Measurements from ENCODE around the genes BTBD9 and LRFN2.

DNA sequence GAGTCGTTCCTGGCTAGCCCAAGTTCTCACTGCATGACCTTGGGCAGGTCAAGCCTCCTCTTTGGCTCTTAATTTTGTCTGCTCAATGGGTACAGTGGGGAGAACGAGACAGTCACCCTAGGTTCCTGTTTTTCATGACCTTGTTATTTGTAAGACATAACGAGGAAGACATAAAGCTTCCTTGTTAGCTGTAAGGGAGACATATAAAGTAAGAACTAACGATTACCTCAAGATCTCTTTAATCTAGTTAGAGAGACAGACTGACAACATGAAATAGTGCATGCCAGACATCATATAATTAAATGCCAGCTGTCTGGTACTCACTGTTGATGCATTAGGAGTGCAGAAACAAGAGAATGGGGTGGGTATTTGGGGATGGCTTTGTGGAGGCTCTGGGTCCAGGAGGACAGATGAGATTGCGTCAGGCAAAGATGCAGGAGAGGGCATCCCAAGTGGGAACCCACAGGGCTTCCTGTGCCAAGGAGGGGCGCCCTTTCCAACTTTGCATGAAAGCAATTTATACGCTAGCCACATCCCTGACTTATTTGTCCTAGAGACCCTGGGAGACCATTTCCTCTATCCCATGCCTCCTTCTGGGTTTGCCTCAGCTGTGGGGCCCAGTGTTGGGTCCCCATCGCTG lies 3.9 kb upstream of the CCDC167 start:
- PRO-cap = no peak

GRCh38 chr6:37506893-37507610 lies 7.4 kb upstream of the CCDC167 start:
- PRO-cap = no peak

GRCh38 chr6:37696701-37697545 lies 760 bp downstream of the MDGA1 start:
- PRO-cap = no peak

DNA sequence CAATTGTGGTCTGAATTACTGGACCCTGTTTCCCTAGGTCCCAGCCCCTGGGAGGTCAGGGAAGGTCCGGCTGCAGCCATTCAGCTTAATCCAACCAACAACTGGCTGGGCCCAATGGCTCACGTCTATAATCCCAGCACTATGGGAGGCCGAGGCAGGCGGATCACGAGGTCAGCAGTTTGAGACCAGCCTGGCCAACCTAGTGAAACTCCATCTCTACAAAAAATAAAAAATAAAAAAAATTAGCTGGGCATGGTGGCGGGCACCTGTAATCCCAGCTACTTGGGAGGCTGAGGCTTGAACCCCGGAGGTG lies 53.5 kb upstream of the ZFAND3 start:
- PRO-cap = no peak

DNA sequence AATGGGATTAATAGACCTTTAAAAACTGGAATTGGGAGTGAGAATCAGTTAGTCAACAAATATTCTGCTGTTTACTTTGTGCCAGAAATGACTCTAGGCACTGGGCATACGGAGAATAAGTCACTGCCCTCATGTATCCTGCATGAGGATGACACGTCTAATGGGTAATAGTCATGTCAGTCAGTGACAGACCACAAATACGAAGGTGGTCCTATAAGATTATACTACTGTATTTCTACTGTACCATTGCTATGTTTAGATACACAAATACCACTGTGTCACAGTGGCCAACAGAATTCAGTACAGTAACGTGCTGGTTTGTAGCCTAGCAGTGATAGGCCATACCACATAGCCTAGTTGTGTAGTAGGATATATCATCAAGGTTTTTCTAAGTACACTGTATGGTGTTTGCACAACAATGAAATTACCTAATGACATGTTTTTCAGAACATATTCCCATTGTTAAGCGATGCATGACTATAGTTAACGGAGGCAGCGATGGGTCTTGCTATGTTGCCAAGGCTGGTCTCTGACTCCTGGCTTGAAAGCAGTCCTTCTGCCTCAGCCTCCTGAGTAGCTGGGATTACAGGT lies 30.9 kb downstream of the ZFAND3 start:
- PRO-cap = no peak

GRCh38 chr6:38063185-38063970 lies 243.9 kb downstream of the ZFAND3 start:
- PRO-cap = no peak

DNA sequence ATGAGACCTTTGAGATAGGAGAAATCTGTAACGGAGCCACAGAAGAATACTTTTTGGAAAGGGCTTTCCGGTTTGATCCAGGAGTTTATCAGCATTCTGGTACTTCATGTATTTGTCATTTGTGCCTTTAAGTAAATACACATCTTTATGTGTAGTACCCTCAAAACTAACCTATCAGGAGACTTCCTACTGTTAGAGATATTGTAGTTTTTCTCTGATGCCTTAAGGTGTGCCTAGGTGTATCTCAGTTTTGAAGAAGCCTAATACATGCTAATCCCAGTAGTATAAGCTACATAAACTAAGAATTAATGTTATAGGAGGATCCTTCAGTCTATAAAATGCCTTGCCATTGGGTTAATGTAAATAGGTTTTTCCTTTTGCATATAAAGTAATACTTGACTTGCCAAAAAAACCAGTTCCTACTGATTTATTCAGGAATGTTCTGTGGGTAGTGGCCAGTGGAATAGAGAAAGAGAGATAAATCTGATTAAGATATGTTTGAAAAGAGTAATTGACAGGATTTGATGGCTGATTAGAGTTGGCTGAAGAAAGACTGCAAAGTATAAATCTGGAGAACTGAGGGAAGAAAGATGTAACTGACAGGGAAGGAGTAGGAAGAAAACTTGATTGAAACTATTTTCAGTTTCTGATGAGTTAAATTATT lies 273.4 kb downstream of the ZFAND3 start:
- PRO-cap = no peak

- PRO-cap = no peak
Measured at GRCh38 chr6:38173942-38174429, 354.5 kb downstream of the ZFAND3 start.

DNA sequence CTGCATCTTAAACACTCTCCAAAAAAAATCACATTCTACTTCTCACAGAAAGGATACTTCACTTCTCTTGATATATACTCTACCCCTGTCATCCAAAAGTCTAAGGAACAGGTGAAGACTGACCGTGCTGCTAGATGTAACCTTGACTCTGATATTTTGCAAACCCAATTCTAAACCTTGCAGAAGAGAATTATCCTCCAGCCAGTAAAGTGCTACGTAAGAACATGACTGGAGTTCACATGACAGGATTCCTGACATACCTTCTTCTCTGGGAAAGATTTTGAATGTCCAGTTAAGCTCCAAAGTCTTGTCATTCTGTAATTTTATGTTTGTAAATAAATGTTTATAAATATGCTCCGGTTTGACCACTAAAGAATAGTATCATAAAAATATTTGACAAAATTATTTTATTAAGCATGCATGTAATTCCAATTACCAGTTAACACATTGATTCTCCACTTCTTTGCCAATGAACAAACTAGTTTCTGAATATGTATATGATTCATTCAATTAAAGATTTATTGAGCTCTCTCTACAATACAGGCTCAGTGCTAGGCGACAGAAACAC lies 35.7 kb downstream of the BTBD9 start:
- PRO-cap = no peak

GRCh38 chr6:38639444-38640512 lies at the start of gene BTBD9:
TSS of gene BTBD9 (minus strand) at chr6:38639929.
- PRO-cap = bidirectional peak, plus-strand start at chr6:38639688, minus-strand start at chr6:38639638; bidirectional peak, plus-strand start at chr6:38640260, minus-strand start at chr6:38639920

DNA sequence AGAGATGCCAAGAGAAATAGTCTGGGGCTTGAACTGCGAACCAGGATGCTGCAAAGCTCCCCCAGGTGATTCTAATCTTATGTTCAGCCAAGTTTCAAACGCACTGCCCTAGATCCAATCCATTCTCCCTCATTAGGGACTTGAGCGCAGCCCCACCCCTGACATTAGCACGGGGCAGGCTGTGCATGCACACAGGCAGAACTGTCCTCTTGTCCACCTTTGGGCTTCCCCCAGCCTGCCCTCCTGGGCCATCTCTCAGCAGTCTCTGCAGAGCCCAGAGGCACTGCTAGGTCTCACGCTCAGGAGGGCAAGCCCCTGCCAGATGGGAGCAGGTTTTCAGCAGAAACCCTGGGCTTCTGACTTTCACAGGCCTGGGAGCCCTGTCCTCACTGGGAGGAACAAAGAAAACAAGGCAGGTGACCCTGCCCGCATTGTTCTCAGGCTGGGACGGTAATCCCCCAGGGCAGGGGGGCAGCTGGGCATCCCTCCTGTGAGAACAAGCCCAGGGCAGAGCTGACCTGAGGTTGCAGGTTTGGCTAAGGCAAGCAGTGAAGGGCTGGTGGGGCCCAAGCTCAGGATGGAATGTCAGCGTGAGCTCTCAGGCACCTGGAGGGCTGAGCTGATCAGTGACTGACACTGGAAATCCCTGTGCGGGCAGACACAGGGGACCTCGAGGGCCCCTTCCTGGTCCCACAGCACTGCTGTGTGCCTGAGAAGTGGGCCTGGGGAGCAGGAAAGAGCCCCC lies 24.5 kb downstream of the KCNK5 start:
- PRO-cap = no peak

GRCh38 chr6:39207659-39208463 lies 21.4 kb downstream of the KCNK5 start:
- PRO-cap = no peak

DNA sequence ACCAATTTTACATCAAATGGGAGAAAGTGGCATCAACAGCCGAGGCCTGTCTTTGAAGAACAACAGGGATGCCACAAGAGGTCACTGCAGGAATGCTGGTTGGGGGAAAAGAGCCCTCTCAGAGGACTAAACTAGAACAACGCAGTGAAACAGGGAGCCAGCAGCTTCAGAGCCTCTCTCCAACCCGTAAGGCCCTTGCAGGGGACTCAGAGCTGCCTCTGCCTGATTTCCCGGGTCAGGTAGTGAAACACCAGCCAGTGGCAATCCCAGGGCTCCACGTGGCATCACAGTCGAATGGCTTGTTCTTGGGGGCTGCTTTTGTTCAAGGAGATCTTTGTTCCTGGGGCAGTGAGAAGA lies 55.0 kb upstream of the KCNK16 start:
- PRO-cap = no peak

DNA sequence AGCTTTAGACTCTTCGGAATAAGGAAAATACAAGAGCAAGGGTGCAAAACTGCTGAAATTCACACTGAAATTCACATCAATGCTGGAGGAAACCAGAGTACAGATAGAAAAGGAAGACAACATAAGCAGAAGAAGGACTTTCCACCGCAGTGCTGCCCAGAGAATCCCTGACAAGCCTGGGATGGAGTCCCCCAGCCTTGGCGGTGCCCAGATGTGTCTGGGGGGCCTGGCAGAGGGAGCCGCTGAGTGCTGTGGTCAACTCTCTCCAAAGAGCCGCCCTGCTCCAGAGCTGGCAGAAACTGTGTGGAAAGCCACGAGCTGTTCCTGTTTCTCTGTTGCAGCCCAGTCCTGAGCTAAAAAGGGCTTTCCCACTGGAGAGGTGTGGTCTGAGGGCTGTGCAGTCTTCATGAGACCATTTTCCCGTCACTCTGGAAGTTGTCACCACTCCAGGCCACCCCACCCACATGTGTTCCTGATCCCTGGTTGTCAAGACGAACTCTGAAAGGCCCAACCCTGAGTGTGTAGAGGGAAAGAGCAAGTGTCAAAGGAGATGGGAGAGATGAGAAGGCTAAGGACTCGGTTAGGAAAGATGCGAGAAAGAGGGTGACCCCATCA lies 99.7 kb upstream of the KCNK16 start:
- PRO-cap = bidirectional peak, plus-strand start at position 516 of the sequence, minus-strand start at position 301 of the sequence

GRCh38 chr6:39753446-39753944 lies 28.3 kb upstream of the KIF6 start:
- PRO-cap = no peak

DNA sequence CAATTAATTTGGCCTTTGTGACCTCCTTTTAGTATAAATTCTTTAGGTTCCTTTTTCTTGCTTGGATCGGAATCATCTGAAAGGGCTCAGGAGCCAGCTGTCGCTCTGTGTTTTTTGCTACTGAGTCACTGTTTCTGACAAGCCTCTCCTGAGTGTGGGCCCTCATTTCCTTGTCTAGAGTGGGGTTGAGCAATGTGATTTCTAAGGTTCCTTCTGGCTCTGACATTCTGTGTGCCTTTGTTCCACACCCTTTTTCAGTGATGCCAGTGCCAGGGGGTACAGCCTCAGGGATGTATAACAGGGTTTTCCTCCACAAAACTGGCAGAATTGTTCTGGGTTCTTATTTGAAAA lies 26.5 kb downstream of the DAAM2 start:
- PRO-cap = no peak

- PRO-cap = no peak
Measured at GRCh38 chr6:39819740-39820303, 27.6 kb downstream of the DAAM2 start.

DNA sequence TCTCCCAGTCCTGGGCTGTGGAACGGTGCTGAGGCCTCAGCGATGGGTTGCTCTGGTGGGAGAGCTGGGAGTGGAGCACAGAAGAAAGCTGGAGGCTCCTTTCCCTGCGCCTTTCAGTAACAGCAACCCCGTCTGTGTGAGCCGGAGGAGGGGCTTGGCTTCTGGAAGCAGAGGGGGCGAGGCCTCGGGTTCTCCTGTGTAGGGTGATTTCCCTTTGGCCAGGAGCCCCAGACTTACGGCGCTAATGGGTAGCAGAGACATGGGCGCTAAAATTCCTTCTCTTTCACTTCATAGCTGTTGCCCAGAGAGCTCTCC lies 55.0 kb downstream of the DAAM2 start:
- PRO-cap = no peak

- PRO-cap = no peak
Measured at GRCh38 chr6:39901093-39901467, 33.2 kb downstream of the MOCS1 start.

DNA sequence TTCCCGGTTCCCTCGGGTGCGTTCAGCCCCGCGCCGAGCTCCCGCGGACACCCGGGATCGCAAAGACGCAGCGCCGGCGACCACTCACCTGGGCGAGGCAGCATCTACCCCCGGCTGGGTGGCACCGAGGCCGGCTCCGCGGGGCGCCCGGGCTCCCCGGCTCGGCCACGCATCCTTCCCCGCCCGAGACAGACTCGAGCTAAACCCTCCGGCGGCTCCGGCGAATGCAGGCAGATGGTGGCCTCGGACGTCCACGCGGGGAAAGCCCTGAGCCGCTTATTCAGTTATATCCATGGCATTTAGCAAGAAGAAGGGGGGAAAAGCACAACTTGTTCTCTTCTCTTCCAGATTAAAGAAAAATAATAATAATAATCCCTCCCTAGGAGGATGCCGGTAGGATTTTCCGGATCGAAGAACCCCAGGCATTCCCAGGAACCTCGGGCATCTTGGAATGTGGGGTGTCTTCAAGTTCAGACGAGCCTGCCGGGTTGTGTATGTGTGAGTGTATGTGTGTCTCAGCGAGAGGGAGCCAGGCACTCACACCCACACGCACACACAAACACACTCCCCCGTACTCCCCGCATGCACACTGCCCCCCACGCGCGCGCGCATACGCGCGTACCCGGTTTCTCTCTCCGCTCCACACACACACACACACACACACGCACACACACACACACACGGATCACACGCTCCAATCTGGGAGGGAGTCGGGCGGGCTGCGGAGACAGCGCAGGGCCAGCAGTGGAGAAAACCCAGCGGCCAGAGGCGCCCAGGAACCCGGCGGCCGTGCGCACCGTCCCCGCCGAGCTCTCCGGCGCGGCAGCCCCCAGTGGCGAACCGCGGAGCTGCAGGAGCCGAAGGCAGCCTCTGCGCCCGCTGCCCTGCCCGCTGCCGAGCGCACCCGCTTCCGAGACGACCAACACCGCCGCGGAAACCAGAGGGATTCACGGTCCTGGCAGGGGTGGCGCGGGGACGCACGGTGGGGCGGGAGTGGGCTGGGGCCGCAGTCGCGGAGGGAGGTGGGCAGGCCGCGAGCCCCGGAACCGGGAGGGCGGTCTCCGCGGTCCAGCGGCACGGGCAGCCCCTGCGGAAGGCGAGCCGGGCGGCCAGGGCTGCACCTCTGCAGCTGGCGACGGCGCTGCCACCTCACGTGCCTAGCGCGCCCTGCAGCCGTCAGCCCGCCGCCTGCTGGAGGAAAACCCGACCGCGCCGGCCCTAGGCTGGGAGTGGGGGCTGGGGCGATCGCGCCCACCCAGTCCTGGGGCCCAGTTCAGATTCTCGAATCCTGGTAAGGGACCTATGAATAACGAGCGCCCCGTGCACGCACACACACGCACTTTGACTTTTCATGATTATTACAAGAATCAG lies at the start of gene LRFN2:
TSS of gene LRFN2 (minus strand) at position 512 of the 1,371 bp plus-strand sequence.
- PRO-cap = no peak

Data from parotid gland (tissue), 1 donor.